NCI-H460 (cell line): ENCODE measurements around a stretch of chr1.

RAMPAGE:
- cytosol, long total RNA, result no peak
- long total RNA, result no peak
- nucleus, long total RNA, result no peak
These were observed 12.5 kb upstream of the ALDH4A1 start for GRCh38 chr1:18914847-18915331.

RAMPAGE:
- cytosol, long total RNA, result no peak
- long total RNA, result no peak
- nucleus, long total RNA, result no peak
These were observed 18.1 kb downstream of the IFFO2 start for GRCh38 chr1:18938469-18938677.

DNA sequence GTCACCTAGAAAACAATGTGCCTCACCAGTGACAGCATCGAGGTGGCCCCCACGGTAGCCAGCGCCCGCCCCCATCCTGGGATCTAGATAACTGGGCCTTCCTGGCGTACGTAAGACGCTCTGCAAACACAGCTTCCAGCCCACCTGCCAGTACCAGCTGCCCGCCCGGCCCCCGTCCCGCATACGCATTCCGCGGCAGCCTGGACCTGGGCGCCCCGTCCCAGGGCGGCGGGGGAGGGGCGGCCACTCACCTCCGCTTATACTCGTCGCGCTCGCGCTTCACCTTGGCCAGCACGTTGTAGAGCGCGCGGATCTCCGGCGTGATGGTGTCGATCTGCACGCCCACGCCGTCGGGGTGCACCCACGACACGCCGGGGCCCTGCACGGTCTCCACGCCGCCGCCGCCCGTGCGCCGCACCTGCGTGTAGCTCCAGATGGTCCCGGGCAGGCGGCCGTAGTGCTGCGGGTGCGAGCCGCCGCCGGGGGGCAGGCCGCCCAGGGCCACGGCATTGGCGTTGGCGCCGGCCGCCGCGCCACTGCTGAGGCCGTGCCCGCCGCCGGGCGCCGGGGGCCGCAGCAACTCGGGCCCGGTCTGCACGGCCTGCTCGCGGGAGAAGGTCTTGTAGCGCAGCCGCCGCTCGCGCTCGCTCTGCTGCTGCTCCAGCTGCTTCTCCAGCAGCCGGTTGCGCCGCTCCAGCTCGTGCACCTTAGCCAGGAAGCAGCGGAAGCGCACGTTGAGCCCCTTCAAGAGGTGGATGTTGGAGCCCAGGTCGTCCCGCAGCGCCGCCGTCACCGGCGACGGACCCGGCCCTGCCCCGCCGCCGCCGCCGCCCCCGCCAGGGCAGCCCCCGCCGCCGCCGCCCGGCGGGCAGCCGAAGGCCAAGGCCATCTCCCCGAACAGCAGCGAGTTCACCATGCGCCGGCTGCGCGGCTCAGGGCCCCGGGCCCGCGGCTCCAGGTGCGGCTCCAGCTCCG is 772 bp downstream of the IFFO2 start:
RAMPAGE:
- cytosol, long total RNA, result no peak
- long total RNA, result no peak
- nucleus, long total RNA, result no peak

RAMPAGE:
- cytosol, long total RNA, result no peak
- long total RNA, result no peak
- nucleus, long total RNA, result no peak
These were observed 109.5 kb upstream of the IFFO2 start for GRCh38 chr1:19065531-19066778.

RAMPAGE:
- cytosol, long total RNA, result no peak
- long total RNA, result no peak
- nucleus, long total RNA, result no peak
These were observed 118.7 kb upstream of the IFFO2 start for GRCh38 chr1:19074845-19075968.

GRCh38 chr1:19082817-19083655 is 126.6 kb upstream of the IFFO2 start:
RAMPAGE:
- cytosol, long total RNA, result no peak
- long total RNA, result no peak
- nucleus, long total RNA, result no peak

RAMPAGE:
- cytosol, long total RNA, result no peak
- long total RNA, result no peak
- nucleus, long total RNA, result no peak
These were observed 120.5 kb downstream of the UBR4 start for GRCh38 chr1:19089485-19090009.

RAMPAGE:
- cytosol, long total RNA, result no peak
- long total RNA, result no peak
- nucleus, long total RNA, result no peak
These were observed 113.7 kb downstream of the UBR4 start for GRCh38 chr1:19096395-19096836.

DNA sequence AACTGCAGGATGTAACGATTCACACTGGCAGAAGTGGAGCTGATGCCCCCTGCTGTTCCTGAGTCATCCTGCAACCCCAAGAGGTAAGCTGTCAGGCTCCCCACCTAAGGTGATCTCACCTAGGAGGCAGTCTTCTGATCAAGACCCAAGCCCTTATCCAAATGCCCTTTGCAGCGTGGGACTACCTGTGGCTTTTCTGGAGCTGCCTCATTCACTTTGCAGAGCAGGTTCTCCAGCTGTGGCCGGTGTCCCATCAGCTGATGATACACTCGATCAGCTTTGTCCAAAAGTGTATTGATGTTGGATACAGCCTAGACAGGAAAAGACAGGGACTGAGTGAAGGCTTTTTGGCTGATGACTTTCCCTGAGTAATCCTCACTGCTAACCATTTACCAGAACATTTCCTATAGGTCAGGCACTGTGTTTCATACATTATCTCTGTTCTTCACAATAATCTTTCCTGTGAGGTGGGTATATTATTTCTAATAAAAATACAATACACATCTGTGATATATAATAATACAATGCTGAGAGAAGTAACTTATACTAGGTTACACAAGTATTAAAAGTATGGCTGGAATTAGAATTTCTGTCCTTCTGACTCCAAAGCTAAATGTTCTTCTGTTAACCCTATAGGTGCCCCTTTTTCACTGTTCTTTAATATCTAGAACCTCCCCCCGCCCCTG is 96.2 kb downstream of the UBR4 start:
RAMPAGE:
- cytosol, long total RNA, result no peak
- long total RNA, result no peak
- nucleus, long total RNA, result no peak

GRCh38 chr1:19160397-19161336 is 49.4 kb downstream of the UBR4 start:
RAMPAGE:
- cytosol, long total RNA, result no peak
- long total RNA, result no peak
- nucleus, long total RNA, result no peak

DNA sequence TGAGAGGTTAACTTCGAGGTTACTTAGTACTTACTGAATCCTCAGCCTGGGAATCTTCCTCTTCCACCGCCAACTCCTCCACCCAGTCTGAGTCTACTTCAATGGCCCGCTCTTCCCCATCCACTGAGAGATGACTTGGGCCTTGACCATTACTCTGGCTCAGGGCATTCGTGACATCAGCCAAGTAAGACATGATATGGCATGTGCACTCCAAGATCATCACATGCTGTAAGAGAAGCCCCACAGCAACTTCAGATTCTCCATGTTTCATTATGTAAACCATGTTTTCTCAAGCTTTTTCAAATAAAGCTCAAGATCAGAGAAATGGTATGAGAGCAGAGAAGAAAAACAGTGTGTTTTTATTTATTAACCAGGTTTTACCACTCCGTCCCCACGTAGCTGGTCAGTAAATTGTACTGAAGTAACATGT is 47.7 kb downstream of the UBR4 start:
RAMPAGE:
- cytosol, long total RNA, result no peak
- long total RNA, result no peak
- nucleus, long total RNA, result no peak

DNA sequence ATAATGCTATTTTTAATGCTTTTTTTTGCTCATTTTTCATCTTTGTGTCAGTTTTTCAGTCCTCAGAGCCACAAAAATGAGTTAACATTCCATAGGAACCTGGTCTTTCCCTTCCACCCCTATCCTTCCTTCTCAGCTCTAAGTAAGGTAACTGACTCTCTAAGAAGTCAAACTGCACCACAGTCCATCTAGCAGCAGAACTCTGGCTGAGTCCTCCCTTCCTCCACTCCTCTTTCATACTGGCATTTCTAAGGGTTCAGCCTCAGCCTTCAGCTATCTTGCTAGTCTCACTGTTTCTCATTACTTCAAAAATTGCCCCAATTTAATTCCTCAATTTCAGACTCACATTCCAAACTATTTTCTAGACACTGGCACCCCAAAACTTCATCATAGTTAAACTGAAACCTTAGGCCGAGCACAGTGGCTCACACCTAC is 29.4 kb downstream of the UBR4 start:
RAMPAGE:
- cytosol, long total RNA, result no peak
- long total RNA, result no peak
- nucleus, long total RNA, result no peak

DNA sequence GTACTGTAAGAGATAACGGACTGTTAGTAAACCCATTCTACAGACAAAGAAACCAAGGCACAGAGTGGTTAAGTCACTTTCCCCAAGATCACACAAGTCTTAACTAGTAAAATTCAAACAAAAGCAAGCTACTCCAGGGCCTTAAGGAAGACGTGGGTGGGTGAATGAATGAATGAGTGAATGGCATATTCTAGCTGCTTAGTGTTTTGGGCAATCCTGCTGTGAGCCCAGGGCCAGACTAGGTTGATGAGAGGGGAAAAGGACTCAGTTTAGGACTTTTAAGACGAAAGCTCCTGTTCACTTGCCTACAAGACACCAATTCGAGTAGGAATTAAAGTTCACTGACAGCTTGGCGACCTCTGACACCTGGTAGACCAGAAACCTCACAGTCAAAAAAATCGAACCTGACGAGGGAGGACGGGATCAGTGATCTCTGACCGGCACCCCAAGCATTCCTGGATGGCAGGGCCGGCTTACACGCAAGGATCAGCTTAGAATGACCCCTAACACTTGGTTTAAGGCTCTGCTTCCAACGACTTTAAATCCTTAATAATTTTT is 532 bp downstream of the EMC1 start:
RAMPAGE:
- cytosol, long total RNA, result no peak
- long total RNA, result no peak
- nucleus, long total RNA, result no peak

GRCh38 chr1:19272497-19272993 is 16.0 kb downstream of the AKR7A3 start:
RAMPAGE:
- cytosol, long total RNA, result no peak
- long total RNA, result no peak
- nucleus, long total RNA, result no peak

GRCh38 chr1:19274598-19275075 is 13.9 kb downstream of the AKR7A3 start:
RAMPAGE:
- cytosol, long total RNA, result no peak
- long total RNA, result no peak
- nucleus, long total RNA, result no peak

GRCh38 chr1:19310934-19311543 is 905 bp downstream of the AKR7A2 start:
RAMPAGE:
- cytosol, long total RNA, result no peak
- long total RNA, result no peak
- nucleus, long total RNA, result no peak

DNA sequence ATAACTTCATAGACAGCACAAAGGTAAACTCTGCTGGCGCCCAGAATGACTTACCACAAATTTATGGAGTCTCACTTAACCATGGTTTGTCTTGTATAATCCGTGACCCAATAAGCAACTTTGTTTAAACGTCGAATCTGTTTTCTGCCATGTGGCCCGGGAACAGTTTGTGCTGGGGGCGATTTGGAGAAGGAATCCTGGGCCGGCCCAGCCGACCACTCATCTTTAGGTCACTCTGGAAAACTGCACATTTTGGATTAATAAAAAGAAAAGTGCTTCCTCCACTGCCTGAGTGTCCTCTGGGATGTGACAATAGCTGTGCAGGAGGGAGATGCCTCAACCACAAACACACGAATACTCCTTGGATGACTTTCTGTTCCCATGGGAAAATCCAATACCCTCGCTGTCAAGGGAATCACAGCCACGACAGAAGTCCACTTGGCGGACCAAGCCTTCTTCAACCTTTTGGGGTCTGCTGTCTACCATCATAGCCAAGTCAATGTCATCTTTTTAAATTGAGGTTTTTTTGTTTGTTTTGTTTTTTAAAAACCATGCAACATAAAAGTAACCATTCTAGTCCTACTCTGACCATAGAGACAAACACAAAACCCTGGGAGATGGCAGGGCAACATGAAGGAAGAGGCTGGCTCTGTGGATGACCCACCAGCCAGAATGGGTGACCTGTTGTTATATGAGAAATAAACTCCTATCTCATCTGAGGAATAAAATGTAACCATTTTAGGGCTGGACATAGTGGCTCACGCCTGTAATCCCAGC is 57.8 kb downstream of the CAPZB start:
RAMPAGE:
- cytosol, long total RNA, result no peak
- long total RNA, result no peak
- nucleus, long total RNA, result no peak

RAMPAGE:
- cytosol, long total RNA, result no peak
- long total RNA, result no peak
- nucleus, long total RNA, result no peak
These were observed 47.5 kb downstream of the CAPZB start for GRCh38 chr1:19437562-19438439.

DNA sequence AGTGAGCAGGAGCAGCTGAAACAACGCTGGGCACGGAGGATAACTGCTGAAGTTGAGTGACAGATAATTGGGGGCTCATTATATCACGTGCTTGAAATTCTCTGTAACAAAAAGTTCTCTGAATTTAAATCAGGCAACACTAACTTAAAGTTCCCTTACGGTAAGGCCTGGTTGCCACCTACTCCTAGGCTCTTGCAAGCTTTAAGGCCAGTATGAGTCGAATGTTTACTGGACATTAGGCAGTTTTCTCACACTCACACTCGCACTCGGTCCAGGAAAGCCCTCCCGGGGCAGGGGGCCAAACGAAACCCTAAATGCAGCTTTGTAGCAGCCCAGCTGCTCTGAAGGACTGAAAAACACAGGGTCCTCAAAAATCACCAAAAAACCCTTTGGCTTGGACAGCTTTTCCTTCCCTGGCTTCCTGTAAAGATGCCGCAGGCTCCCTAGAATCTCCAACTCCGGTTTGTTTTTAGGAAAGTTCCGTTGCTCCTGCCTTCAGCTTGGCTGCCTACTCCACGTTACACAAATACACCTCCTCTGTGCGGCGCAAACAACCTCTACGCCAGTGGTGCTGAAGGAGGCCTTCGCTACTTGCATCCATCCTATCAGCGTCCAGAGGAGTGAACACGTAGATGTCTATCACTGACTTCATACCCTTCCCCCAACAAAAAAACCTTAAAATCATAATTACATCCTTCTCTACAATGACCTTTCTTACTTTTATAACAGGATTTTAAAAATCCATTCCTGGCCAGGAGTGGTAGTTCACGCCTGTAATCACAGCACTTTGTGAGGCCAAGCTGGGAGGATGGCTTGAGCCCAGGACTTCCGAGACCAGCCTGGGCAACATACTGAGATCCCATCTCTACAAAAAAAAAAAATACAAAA is 42.7 kb downstream of the CAPZB start:
RAMPAGE:
- cytosol, long total RNA, result no peak
- long total RNA, result no peak
- nucleus, long total RNA, result no peak

GRCh38 chr1:19486493-19486947 is 1.2 kb upstream of the CAPZB start:
RAMPAGE:
- cytosol, long total RNA, result no peak
- long total RNA, result no peak
- nucleus, long total RNA, result no peak